Retinal pigment epithelial cell (primary cell): ENCODE measurements around a stretch of chr17.

- RRBS, result no CpG with 5 or more reads among the region's 10 CpGs
Observed at GRCh38 chr17:1109996-1110521, 69.7 kb downstream of the ABR start.

DNA sequence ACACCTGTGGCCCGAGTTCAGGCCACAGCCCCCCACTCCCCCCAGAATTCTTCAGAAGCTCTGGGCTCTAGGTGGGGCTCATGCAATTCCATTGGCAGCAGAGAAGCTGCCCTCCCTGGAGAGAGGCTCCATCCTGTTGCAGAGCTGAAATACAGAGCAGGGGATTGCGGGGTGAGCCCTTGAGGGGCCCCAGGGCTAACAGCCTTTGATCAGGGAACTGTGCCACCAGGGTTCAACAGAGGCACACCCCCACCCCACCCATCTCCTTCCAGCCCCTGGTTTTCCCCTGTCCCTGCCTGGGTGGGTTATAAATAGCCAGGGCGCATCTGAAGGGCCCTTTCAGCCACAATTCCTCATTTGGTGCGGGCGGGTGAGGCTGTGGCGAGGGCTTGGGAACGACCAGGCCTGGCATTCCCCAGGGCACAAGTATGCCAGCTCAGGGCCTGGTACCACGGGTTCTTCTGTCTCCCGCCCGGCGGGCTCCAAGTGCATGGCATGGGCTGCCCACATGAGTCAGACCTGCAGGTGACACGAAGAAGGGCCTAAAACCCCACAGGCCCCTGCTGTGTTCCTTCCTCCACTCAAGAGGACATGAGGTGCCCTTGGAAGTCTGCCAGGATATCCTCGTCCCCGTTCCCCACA, 69.1 kb downstream of the ABR start:
- RRBS, result no CpG with 5 or more reads among the region's 14 CpGs

- RRBS, result 64% methylated on average over 5 of the region's 16 CpGs
Observed at GRCh38 chr17:1279730-1280139, 273 bp downstream of the TRARG1 start.

GRCh38 chr17:1300179-1300658, 20.8 kb downstream of the TRARG1 start:
- RRBS, result no CpG with 5 or more reads among the region's 19 CpGs

- RRBS, result no CpG with 5 or more reads among the region's 7 CpGs
Observed at GRCh38 chr17:1347693-1347964, 52.4 kb downstream of the YWHAE start.

DNA sequence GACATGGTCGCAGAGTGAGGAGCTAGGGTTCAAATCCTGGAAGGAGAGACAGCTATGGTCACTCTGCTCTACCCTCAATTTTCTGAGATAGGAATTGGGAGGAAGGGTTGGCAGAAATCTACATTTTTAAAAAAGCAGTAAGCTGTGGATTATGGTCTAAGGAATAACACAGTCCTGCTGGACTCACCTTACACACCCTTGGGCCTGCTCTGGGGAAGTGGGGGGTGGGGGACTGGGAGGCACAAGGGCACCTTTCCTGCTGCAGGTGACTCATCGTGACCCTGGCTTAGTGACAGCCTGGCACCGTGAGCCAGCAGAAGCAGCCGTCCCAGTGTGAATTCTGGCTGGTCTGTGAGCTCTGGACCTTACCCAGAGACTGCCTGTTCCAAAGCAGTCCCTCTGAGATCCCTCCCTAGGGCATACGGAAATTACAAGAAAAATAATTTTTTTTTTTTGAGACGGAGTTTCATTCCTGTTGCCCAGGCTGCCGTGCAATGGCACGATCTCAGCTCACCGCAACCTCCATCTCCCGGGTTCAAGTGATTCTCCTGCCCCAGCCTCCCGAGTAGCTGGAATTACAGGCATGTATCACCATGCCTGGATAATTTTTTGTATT, 4.2 kb upstream of the CRK start:
- RRBS, result no CpG with 5 or more reads among the region's 11 CpGs

DNA sequence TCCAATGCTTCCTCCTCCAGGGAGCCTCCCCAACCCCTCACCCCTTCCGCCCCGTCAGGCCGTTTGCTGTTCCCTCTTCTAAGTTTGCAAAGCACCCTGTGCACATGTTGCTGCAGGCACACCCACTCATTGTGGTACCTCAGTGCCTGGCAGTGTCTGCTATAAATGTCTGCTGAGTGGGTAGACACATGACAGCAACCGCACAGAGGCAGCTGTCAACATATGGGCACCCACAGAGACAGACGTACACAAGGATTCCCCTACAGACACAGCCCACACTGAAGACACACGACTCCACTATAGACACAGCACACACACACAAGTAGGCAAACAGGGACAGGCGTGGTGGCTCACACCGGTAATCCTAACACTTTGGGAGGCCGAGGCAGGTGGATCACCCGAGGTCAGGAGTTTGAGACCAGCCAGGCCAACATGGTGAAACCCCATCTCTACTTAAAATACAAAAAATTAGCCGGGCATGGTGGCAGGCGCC, 17.8 kb upstream of the CRK start:
- RRBS, result no CpG with 5 or more reads among the region's 12 CpGs

GRCh38 chr17:1485658-1485899, 6.9 kb downstream of the MYO1C start:
- RRBS, result 1% methylated on average over 19 of the region's 35 CpGs

DNA sequence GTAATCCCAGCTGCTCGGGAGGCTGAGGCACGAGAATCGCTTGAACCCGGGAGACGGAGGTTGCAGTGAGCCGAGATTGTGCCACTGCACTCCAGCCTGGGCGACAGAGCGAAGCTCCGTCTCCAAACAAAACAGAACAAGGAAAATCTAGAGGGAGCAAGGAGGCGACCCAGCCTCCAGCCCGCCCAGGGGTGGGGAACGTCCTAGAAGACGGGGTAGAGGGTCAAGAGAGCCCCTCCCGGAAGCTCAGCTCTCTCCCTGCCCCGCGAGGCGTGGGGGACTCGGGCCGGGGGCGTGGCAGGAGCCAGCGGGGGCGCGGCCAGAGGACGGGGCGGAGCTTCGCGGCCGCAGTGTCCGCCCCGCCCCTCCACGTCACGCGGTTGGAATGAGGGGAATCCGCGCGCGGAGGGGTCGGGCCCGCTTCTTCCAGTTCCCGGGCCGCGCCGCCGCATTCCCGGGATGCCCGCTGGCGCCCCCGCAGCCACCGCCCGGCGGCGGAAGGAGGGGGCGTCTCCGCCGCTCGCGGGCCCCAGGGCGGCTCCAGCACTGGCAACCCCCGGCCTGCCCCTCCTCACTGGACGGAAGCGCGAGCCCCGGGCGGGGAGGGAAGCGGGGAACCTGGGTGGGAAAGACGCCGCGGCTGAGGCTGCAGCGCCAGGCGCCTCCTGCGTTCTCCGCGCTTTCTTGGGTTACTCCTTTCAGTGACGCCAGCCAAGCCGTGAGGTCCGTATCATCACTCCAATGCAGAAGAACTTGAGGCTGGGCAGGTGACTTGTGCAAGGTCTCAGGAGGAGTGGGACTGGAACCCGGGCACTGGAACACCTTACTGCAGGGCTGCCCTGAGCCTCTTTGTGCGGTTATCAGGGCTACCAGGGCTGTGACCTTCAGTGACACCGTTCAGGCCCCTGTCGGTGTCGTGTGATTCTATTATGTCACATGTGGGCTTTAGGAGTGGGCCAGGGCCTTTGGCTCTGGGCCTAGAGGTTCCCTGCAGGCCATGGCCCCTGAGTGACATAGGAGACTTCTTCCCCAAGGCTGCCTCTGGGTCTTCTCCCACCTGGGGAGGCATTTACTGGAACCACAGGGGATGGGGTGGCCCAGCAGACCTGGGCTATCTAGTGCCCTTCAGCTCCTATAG, 4.3 kb downstream of the MYO1C start:
- RRBS, result under 1% methylated on average over 16 of the region's 81 CpGs

GRCh38 chr17:1491472-1492495, 702 bp downstream of the MYO1C start:
- RRBS, result 3% methylated on average over 53 of the region's 104 CpGs

GRCh38 chr17:1515185-1516393, 823 bp downstream of the INPP5K start:
- RRBS, result no CpG with 5 or more reads among the region's 40 CpGs

DNA sequence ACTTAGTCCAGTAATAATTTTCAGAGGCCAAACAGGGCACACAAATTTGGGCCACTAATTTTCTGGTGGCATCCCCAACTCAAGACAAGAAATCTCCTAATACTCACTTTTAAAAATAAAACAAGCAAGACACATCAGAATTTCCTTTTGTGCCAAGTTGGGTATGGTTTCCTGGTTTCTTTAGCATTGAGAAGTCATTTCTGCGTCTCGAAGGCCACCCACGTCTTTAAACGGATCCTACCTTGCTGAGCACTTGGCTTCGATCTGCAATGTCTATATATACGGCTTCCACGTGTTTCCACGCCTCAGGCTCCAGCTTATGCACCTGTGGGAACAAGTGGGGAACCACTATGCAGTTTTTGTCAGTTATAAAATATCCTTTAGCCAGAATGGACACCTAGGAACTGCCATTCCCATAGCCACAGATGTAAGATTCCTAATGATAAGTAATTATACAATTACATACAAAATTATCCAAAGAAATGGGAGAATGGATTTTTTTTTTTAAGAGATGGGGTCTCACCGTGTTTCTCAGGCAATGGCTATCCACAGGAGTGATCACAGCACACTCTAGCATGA, 22.3 kb upstream of the INPP5K start:
- RRBS, result no CpG with 5 or more reads among the region's 9 CpGs

DNA sequence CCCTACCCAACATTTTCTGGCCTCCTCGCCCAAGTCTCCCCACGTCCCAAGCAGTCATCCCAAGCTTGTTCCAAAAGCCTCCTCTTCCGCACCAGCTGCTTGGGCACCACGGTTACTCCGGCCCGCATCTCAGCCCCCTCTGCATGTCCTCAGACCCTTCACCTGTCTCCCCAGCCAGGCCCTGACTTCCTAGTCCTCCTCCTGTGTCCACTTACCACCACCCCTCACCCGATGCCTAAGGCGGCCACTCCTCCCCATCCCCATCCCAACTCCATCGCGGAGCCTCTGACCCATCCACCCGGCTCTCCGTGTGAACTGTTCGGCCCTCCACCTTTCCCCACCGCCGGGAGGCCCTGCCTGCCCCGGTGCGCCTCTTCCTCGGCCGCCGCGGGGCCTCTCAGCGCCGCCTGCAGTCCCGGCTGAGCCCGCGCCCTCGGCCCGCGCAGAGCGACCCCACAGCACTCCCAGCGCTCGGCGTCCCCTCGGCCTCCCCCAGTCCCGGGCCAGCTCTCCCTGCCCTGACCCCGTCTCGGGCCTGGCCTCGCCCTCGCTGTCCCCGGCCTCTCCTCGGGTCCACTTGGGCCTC, 908 bp downstream of the PITPNA start:
- RRBS, result 1% methylated on average over 25 of the region's 41 CpGs

GRCh38 chr17:1575074-1575851, 12.7 kb upstream of the PITPNA start:
- RRBS, result 66% methylated on average over 14 of the region's 48 CpGs

DNA sequence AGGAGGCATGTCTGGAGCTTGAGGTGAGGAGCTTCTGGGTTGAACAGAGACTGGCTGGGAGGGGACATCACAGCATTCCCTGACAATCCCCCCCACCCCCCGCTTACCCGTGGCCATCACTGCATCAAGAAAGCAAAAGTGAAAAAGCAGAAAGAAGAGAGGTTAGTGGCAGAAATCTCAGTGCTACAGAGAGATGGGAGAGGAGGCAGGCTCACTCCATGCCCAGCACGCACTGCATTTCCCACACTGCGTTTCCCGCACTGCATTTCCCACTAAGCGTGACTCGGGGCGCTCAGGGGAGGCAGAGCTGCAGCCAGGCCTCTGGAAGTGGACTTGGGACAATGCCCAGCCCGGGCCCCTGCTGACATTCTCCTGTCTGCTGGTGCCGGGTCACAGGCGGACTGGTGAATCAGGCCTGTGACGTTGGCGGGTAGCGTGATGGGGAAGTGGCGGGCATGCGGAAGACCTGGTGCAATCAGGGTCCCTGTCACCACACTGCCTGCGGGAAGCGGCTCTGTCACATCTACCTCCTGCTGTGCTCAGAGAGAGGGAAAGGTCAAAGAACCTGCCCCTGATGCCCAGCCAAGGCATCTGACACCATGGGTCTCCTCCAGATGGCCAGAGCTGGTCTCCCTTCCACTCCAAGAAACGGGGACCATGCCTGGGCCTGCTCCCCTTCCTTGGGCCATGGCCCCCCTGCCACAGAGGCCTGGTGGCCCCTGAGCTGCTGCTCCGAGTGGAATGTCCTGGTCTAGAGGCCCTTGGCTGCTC, 24.4 kb upstream of the PITPNA start:
- RRBS, result no CpG with 5 or more reads among the region's 20 CpGs

GRCh38 chr17:1588773-1589506, 26.3 kb upstream of the PITPNA start:
- RRBS, result no CpG with 5 or more reads among the region's 34 CpGs

GRCh38 chr17:1591133-1592100, 28.8 kb upstream of the PITPNA start:
- RRBS, result 72% methylated on average over 3 of the region's 58 CpGs

DNA sequence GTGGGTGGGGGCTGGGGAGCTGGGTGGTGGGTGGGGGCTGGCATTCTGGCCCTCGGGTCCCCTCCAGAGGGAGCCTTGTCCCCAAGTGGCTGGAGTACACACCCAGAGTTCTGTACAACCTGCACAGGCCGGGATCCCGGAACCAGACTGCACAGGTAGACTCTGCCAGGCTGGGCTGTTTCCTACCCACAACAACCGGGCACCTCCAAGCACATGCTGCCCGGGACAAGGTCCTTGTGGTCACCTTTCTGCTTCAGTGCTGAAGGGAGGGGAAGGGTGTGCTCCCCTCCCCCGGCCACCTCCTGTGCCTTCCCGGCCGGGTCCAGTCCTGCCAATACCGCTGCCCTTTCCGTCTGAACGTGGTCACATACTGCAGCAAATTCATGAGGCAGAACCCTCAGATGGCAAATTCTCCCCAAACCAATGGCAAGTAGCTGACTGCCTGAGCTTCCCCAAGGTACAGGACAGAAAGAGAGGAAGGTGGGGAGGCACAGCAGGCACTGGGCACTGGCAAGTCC, 23.0 kb downstream of the SLC43A2 start:
- RRBS, result 88% methylated on average over 4 of the region's 11 CpGs

GRCh38 chr17:1606942-1607905, 21.4 kb downstream of the SLC43A2 start:
- RRBS, result no CpG with 5 or more reads among the region's 19 CpGs

DNA sequence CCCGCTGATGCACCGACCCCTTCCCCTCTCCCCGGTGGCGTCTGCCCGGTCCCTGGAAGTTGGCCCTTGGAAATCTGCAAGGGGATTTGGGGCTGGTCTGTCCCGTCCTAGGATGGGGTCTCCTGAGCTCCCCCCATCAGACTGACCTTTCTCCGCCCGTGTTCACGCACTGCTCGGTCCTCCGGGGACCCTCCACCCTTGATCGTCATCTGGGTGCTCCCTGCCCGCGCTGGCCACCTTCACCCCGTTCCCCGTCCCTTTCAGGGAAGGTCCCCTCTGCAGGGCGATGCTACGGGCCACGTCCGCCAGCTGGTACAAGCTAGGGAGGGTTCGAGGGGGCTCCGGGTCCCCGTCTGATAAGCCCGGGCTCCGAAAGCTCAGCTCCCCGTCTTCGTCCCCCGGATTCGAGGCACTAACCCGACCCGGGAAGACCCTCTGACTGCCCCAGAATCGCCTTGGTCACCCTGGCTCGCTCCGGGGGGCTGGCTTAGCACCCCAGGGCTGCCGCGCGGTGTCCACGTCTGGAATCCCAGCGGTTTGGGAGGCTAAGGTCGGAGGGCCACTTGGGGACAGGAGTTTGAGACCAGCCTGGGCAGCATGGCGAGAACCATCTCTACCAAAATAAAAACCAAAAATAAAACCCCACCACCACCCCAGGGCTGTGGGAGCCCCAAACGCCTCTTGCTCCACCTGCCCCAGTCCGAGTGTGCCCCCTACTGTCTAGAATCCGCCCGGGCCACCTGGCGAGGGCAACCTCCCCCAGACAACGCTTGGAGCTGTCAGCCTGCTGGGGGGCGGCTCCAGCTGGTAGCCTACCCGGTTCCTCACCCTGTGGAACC, 1.0 kb upstream of the SLC43A2 start:
- RRBS, result 9% methylated on average over 11 of the region's 49 CpGs